Epithelial cell of prostate (primary cell): ENCODE data around the gene SPEF2.

- RRBS = no CpG with 5 or more reads among the region's 5 CpGs
Observed at GRCh38 chr5:32030677-32031102, 143.4 kb downstream of the GOLPH3 start.

DNA sequence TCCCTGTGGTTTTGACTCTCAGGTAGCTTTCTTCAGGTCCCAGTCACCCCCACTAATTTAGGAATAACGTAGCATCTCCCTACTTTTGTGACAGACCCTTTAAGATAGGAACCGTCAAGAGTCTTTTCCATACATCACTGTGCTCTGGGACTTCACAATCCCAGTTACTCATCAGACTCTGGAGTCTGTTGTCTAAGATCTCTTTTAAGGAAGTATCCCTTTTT is 143.1 kb downstream of the GOLPH3 start:
- RRBS = no CpG with 5 or more reads among the region's 2 CpGs

GRCh38 chr5:32098192-32099008 is 75.7 kb downstream of the GOLPH3 start:
- RRBS = no CpG with 5 or more reads among the region's 15 CpGs

- RRBS = no CpG with 5 or more reads among the region's 12 CpGs
Observed at GRCh38 chr5:32168512-32169237, 5.4 kb downstream of the GOLPH3 start.

- RRBS = no CpG with 5 or more reads among the region's 12 CpGs
Observed at GRCh38 chr5:32193410-32194037, 19.4 kb upstream of the GOLPH3 start.

DNA sequence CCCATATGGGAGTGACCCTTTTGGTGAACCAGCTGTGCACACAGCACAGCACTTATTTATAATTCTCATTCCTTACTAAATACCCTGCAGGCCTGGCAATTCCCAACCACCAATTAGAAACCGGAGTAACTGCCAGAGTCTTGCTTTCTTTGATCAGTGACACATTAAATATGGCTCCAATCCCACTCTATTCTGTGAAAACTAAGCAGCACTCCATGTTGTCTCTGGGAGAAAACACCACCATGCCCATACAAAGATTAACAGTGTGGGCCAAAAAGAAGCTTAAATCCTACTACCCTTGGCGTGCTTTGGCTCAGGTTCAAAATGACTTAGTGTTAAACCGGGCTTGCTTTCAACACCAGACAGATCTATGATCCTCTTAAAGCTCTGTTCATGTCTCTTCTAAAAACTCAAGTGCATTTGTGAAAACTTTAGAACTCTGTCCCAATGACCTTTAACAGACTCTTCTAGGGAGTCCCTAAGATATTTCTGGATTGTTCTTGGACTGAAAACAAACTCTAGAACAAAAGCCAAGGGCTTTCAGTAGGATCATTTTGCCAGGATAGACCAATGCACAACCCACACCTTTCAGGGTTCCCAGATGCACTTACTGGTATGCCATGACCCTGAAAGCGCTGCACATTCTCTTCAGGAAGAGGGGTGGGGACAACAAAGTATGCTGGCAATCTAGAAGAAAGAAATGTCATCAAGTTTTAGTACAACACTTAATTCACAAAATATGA is 57.5 kb downstream of the MTMR12 start:
- RRBS = no CpG with 5 or more reads among the region's 4 CpGs

DNA sequence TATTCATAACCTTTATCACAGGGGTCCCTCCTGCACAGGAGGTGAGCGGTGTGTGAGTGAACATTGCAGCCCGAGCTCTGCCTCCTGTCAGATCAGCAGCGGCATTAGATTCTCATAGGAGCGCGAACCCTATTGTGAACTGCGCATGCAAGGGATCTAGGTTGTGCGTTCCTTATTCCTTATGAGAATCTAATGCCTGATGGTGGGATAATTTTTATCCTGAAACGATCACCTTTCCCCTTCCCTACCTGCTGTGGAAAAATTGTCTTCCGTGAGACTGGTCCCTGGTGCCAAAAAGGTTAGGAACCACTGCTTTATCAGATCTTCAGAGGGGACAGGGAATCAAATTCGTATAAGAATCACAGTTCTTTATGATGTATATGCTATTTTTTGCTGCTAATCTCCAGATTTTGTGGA is 9.2 kb downstream of the SUB1 start:
- RRBS = no CpG with 5 or more reads among the region's 10 CpGs

- RRBS = no CpG with 5 or more reads among the region's 9 CpGs
Observed at GRCh38 chr5:32630321-32631023, 45.1 kb downstream of the SUB1 start.

DNA sequence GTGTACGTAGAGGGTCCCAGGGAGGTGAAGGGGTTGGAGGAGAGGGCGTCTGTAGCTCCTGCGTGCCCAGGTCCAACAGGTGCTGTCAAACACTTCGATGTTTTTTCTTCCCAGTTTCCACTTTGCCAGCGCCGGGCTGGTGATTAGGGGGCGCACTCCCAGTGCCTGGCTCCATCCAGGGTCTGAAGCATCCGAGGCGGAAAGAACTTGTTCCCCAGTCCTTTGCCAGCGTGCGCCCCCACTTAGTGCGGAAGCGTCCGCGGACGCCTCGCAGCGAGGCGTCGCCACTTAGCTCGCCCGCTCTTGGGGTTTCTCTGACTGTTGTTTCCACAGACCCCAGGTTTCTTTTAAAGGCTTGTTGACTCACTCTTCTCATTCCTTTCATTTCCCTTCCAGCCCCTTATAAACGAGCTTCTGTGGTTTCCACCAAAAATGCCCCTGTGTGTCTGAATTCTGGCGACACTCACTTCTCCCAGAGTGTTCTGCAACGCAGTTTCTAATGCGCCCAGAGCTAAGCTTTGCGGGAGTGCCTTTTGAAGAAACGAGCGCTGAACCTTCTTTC is 1.7 kb downstream of the NPR3 start:
- RRBS = no CpG with 5 or more reads among the region's 29 CpGs

DNA sequence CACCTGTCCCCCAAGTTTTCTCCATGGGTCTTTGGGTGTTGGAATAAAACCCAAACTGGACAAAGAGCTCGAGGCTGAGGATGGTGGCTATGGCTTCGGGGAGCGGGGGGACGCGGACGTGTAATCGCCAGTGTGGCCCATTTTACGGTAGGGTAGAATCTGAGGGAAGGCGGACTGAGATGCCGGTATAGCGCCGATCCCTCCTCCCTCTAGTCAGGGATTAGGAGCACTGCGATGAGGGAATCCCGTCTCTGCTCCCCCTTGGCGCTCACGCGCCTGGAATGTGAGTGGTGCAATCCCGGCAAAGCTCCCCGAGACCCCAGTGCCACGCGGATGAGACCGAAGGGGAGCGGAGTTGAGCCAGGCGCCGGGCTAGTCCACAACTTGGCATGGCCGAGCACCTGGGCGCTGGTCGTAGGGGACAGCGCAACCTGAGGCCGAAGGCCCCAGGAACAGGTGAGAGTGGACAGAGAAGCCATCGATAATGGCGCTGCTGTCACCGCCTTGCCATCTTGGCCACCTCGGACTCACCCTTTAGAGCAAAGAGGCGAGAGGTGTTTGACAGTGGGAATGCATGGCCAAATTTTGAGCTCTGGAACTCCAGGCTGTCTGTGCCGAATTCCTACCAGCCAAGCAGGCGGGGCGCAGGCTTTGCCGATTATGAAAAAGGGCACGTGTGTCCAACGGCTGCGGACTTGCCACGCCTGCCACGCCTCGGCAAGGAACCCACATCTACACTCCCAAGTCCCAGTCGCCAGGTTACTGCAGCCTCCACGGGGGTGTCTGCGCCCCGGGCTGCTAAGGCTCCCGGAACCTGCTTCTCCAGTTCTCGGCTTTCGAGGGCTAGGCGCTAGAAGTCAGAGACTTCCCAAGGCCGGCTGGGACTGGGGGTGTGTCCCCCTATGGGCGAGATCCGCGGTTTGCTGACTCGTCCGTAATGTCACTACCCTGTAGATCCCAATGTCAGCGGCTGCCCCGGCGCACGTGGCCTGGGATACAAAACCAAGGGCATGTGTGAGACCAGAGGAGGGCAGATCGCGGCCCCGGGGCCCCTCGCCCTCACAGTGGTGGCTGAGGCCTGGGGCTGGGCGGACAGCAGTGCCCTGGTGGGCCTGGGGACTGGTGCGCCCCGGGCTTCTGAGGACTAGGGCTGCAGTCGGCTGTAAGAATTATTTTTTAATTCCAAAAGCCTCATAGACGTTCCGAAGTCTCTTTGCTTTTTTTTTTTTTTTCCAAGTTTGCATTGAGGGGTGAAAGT is 2.6 kb downstream of the NPR3 start:
- RRBS = 12% methylated on average over 26 of the region's 73 CpGs

- RRBS = no CpG with 5 or more reads among the region's 4 CpGs
Observed at GRCh38 chr5:33008740-33009132, 297.6 kb downstream of the NPR3 start.

DNA sequence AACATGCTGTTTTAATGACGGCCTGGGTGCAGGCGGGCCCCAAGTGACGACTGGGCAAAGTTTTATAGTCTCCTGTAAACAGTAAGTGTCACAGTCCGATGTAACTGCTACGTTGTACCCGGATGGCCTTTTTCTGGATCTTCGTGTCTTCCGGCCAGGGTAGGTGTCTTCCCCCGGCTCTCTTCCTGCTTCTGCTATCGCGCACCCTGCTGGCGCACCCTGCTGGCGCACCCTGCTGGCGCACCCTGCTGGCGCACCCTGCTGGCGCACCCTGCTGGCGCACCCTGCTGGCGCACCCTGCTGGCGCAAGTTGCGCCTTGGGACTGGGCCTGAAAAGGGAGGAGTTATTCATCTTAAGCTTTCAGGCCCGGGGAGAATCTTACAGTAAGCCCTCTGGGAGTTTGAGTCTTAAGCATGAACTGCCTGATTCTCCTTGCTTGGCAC is 142.9 kb upstream of the TARS1 start:
- RRBS = no CpG with 5 or more reads among the region's 21 CpGs

GRCh38 chr5:33812727-33813183 is 79.0 kb downstream of the ADAMTS12 start:
- RRBS = no CpG with 5 or more reads among the region's 4 CpGs

- RRBS = no CpG with 5 or more reads among the region's 6 CpGs
Observed at GRCh38 chr5:34058387-34059014, 15.5 kb upstream of the C1QTNF3 start.

DNA sequence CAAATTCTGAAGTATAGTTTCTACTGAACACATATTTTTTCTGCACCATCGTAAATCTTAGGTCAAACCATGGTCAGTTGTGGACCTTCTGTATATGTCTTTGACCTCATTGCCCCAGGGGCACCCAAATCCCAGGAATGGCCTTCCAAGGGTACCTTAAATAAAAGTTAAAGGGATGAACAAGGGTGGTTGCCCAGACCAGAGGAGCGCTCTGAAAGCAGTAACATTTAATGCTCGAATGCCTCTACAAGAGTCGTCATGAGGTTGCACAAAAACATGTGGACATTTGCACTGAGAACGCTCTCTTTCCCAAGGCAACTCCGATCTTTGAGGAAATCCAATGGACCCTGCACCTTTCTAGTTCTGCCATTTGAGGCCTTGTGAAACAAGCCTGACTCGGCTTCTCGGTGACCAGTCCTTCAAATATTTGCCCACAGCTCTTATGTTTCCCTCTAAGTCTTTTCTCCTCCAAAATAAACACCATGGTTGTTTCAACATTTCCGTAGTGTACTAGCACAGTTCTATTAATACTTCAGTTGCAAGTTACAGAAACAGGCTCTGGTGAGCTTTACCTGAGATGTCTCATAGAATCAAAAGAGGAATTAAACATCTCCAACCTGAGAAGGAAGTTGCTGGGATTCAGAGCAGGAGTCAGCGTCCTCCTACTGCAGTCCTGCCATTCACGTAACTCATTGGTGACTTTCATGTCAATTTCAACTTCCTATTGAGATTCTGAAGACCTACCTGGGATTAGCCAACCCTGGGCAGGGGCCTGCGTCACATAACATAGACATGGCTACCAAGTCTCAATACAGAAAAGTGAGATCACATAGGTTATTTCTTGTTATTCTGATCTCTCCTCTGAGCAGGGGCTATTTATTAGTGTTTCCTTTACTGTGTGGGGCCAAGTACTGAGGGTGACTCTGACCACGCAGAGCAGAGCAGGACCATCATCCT is 168.8 kb upstream of the RAI14 start:
- RRBS = no CpG with 5 or more reads among the region's 13 CpGs

- RRBS = no CpG with 5 or more reads among the region's 4 CpGs
Observed at GRCh38 chr5:34585420-34586058, 70.6 kb upstream of the RAI14 start.

- RRBS = no CpG with 5 or more reads among the region's 5 CpGs
Observed at GRCh38 chr5:34674254-34674657, 18.1 kb downstream of the RAI14 start.

DNA sequence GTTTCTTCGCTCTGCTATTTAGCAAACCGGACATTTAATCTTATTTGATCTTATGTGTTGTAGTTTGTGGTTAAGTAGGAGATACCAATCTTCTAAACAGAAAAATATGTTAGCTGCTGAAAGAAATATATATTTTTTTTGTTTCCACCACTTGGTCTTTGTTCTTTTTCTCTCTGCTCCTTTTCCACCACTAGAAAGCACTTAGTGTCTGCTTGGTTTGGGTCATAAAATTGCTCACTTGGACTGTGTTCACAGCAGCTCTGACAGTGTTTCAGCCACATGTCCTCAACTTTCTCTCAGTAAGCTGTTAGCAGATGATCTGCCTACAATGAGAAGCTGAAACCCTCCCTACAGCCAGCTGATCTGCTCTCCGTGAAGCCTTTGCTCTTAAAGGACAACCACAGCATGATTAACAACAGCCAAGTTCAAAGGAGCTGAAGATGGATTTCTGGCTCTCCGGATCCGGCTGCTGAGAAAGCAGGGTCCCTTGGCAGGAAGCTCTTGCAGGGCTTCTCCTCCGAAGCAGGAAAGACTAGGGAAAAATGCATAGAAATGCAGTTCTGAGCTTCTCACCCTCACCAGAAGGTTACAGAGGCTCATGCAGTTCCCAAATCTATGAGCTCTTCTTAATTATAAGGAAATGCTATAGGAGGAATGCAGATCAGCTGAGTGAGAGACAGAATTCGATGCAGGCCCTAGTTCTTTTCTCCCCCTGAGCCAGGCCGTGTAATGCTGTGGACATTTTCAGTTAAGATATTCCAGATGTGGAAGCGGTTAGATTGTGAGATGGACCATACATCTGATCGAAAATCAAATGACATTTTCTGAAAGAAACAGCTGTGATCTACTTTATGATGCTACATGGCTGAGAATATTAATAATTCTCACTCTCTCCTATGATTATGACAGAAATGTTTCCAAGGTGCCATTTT is 31.5 kb downstream of the PRLR start:
- RRBS = no CpG with 5 or more reads among the region's 10 CpGs

DNA sequence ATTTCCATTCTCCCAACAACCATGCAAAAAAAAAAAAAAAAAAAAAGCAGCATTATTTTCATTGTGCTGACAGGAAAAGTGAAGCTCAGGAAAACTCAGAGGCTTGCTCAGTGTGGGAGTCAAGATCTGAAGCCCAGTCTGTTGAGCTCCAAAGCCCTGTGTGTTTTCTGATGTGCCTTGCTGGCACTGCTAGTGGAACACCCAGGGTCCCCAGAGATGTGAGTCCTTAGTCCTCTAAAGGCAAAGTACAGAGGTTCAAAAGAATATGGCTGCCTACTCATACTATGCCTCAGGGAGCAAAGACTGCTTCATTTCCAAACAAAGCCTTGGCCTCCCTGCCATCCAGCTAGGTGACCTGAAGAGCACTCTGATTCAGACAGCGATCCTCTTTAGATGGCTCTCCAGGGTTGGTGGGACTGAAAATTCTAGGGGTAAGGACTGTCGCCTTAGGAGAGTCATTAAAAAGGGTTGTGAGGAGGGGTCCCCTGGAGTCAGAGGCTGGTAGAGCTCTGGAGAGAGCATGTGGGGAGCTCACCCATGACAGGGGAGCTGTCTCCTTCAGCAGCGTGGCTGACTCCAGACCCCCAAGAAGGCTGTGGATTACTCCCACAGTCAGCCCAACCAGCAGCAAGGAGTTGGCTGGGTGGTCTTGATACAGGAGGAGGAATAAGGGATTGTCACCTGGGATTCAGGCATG is 1.9 kb downstream of the PRLR start:
- RRBS = no CpG with 5 or more reads among the region's 3 CpGs

DNA sequence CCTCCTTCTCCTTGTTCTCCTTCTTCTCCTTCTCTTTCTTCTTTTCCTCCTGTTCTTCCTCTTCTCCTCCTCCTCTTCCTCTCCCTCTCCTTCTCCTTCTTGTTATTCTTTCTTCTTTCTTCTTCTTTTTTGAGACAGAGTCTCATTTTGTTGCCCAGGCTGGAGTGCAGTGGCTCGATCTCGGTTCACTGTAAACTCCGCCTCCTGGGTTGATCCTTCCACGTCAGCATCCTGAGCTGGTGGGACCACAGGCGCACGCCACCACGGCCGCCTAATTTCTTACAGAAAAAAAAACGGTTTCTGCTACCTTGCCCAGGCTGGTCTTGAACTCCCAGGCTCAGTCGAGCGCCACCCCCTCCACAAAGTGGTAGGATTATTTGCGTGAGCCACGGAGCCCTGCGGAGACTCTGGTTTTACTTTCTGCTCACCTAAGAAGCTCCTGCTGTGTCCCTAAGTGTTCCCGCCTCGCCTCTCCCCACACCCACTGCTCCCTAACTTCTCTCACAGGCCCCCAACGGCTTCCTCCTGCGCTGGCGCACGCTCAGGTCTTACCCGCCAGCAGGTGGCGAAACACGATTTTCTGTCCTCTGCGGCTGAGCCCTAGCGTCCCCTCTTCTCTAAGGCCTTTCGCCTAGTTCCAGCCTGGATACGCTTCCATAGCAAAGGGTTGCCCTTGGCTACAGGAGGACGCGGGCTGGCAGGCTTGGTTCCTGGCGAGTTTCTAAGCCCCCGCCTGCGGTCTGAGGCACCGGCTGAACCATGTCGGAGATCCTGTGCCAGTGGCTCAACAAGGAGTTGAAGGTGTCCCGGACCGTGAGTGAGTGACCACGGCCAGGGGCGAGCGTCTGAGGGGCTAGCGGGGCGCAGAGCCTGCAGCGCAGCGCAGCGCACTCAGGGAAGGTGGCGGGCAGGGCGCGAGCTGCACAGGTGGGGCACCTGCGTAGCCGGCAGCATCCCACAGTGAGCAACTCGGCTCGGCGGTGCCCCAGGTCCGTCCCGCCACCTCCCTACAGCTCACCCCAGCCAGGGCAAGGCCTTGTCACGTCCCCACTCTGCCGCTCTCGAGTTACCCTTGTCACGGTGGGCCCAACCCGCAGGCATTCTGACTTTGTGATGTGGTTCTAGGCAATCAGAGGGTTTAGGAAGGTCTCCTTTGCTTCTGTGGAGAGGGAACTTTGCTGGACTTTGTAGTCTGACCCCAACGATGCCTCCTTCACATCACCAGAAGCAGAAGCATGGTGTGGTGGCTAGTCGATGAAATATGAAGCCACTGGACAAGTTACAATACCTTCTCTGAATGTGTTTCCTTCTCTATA is at the start of gene SPEF2:
Gene SPEF2 (plus strand): TSS at position 625 of the 1,316 bp plus-strand sequence.
- RRBS = 3% methylated on average over 3 of the region's 61 CpGs